Melanocyte of skin (primary cell): ENCODE results near the genes TAMALIN and KRT81.

GRCh38 chr12:51923983-51924518, 16.7 kb downstream of the ACVRL1 start:
- CAGE, long polyA plus RNA, 2 experiments: no peak in any of the 2 experiments

GRCh38 chr12:51924603-51925275, 17.4 kb downstream of the ACVRL1 start:
- CAGE, long polyA plus RNA, 2 experiments: no peak in any of the 2 experiments

GRCh38 chr12:52006842-52007400, at the start of gene TAMALIN:
Gene TAMALIN, plus strand, starts transcription at chr12:52006946.
- CAGE, long polyA plus RNA, 2 experiments: no peak in any of the 2 experiments

DNA sequence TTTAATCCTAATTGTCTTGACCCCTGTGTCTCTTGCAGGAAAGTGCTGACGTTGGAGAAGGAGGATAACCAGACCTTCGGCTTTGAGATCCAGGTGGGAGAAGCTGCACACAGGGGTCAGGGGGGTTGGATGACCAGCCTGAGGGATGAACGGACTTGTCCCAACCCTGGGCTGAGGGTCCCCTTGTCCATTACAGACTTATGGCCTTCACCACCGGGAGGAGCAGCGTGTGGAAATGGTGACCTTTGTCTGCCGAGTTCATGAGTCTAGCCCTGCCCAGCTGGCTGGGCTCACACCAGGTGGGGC, 4.0 kb downstream of the TAMALIN start:
- CAGE, long polyA plus RNA, 2 experiments: no peak in any of the 2 experiments

DNA sequence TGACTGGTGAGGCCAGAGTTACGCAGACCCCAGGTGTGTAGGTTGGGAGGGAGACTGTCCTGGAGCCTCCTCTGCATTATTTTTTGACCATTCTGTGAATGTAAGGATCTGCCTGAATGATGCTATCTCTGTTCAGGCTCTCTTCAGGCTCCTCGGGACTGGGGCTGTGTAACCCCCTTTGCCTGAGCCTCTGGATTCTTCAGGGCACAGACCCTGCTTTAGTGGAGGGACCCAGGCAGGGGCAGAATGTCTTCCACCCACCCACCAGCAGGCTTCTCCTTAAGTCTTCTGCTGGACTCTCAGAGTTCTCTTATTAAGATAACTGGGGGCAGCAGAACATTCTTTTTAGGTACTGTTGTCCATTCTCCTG, 1.9 kb downstream of the NR4A1 start:
- CAGE, long polyA plus RNA, 2 experiments: no peak in any of the 2 experiments

DNA sequence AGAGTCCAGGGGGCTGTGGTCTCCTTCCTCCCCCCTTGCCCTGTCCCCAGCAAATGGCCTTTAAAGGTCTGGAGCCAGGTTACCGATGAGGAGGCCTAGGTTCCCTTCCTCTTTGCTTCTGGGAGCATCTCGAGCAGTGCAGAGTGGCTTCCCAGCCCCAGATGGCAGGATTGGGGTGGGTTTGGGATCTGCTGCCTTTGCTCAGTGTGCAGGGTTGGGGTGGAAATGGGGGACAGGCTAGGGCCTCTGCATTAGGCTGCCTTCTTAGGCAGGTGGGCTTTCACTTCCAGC, 2.2 kb downstream of the NR4A1 start:
- CAGE, long polyA plus RNA, 2 experiments: no peak in any of the 2 experiments

GRCh38 chr12:52054708-52055266, 3.5 kb downstream of the NR4A1 start:
- CAGE, long polyA plus RNA, 2 experiments: no peak in any of the 2 experiments

DNA sequence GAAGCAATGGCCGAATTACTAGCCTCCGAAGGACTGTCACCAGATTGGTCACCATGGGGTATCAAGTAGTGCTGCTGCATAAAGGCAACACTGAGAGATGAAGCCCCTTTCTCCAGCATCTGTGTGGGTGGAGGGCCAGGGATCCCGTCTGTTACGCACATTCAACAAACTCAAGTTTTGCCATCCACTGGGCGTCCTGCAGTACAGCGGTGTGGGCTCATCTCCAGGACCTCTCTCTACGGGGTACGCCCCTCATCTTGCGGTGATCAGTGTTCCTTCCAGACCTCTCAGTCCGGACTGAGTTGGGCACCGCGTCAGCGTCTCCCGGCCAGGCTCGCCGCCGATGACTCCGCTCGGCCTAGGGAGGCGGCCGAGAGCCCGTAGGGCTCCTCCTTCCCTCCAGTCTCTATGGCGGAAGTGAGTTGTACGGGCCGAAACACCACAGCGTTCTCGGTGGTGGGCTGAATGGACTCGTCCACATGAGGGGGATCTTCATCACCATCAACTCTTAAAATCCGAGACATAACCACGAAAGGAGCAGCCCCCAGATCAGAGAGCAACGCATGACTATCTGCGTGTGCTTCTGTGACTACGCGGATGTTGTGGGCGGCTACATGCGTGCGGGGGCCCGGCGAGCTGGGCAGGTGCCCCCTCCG, 378 bp upstream of the ATG101 start:
- CAGE, long polyA plus RNA, 2 experiments: no peak in any of the 2 experiments

- CAGE, long polyA plus RNA, 2 experiments: no peak in any of the 2 experiments
Measured at GRCh38 chr12:52082890-52083394, 3.4 kb downstream of the SMIM41 start.

DNA sequence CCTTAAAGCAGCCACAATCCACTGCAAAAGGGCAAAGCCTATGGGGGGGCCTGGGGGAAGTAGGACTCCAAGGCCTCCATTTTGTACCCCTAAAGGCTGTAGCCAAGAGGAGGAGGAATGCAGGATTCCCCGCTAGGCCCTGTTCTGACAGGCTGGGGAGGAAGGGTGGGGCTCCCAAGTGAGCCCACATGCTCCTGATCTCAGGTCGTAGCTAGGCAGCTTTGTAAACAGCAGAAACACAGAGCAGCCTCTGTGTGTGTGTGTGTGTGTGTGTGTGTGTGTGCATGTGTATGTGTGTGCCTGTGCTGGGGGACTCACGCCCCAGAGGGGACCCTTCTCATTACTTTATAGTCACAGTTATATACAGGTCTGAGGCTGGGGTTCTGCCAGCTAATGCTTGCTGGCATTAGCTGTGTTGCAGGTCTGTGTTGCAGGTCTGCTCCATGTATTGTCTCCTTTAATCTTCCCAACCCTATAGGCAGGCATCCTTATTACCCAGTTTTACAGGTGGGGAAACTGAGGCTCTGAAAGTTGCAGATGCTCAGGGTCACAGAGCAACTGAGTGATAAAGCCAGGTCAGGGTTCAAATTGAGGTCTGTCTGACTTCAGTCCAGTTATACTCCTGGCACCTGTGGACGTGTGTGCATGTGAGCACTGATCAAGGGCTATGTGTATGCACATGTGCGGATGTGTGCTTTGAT, 36.2 kb downstream of the KRT80 start:
- CAGE, long polyA plus RNA, 2 experiments: no peak in any of the 2 experiments

DNA sequence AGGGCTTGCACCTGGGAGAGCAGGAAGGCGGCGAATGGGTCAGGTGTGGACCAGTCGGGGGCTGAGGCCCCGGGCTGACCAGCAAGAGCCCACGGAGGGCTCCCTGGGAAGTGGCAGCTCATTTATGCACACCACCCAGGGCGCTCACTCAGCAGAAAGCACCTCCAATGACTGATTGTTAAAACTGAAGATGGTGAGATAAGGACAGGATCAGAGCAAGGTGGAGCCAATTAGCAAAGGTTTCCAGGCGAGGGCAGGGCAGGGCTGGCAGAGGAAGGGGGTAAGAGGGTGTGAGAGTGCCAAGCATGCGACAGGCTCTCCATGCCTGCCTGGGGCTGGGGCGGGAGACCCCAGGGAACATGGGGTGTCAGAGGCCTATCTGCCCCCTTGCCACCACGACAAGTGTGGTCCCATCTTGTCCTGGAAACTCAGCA, 6.2 kb downstream of the KRT80 start:
- CAGE, long polyA plus RNA, 2 experiments: no peak in any of the 2 experiments

- CAGE, long polyA plus RNA, 2 experiments: no peak in any of the 2 experiments
Measured at GRCh38 chr12:52200838-52201286, 9.0 kb upstream of the KRT80 start.

DNA sequence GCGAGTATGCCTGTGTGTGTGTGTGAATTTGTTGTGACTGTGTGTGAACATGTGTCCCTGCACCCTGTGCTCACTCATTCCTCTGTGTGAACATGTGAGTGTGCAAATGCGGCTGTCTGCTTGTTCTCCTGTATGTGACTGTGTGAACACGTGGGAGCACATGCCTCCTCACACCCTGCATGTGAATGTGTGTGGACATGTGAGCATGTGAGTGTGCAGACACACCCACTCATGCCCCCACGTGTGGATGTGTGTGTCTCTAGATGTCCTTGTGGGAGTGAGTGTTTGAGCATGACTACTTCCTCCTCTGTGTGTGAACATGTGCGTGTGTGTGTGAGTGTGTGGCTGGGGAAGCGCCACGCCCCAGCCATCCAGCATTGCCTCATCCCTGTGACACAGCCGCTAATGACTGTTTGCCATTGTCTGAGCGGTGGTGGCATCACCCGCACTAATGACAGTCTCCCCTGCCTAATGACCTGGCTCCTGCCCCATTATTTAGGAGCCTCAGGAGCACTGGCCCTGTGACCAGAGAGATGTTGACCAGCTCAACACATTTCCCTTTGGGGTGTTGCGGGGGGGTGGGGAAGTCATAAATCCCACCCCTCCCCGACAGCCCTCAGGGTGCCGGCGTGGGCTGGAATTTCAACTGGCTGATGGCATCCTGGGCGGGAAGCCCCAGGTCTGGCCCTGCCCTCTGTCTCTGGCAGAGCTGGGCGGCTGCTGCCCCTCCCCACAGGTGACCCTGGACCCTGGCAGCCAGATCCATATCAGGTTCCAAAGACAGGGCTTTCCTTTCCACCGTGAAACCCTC, 11.4 kb upstream of the KRT80 start:
- CAGE, long polyA plus RNA, 2 experiments: no peak in any of the 2 experiments

GRCh38 chr12:52217084-52217691, 15.9 kb upstream of the KRT7 start:
- CAGE, long polyA plus RNA, 2 experiments: no peak in any of the 2 experiments

GRCh38 chr12:52291247-52291749, at the start of gene KRT81:
Gene KRT81, minus strand, starts transcription at chr12:52291534.
- CAGE, long polyA plus RNA, 2 experiments: no peak in any of the 2 experiments

DNA sequence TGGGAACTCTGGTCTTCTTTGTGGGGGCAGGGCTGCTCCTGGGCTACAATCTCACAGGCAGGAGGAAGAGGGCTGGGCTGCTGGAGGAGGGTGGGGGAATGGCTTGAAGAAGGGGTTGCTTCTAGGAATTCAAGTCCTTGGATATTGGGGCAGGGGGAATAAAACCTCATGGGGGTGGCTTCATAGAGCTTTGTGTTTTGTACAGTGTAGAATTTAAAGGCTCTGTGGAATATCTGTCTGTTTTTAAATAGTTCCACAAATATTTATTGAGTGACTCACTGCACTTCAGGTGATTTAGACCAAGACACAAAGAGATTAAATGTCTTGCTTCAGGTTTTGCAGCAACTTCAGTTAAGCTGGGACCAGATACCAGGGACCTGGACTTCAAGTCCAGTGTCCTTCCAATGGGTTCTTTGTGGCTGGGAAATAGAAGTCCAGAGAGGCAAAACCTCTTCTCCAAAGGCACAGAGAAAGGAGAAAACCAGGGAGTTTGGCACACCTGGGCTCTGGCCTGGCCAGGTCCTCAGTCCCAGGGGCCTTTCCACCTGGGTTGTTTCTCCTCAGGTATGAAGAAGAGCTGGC, 21.6 kb downstream of the KRT85 start:
- CAGE, long polyA plus RNA, 2 experiments: no peak in any of the 2 experiments

DNA sequence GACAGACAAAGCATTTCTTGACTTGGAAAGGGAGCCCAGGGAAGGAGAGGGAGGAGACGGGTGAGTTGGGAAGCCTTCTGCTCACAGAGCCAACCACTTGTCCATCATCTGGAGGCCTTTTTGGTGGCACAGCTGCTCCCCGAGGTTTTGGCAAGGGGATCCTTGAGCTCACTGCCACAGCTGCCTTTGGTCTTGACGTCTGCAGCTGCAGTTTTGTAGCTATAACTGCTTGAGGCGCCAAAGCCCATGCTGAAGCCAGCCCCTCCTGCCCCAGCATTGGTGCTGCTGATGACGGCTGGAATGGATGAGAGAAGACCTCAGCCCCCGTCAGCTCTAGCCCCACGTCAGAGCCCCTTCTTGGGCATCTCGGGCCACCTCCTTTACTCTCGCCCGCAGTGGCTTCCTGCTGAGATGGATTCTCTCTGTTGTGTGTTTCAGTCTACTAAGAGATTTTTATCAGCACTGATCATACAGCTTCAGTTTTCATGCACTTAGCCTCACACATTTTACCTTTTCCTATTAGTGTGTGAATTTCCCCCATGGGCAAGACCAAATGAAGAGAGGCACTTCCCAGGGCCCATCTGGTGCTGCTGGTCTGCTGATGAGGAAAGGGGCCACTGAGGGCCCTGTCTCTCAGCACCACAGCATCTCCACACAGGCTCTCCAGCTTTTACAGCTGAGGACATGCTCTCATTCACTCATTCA, 12.4 kb upstream of the KRT74 start:
- CAGE, long polyA plus RNA, 2 experiments: no peak in any of the 2 experiments

DNA sequence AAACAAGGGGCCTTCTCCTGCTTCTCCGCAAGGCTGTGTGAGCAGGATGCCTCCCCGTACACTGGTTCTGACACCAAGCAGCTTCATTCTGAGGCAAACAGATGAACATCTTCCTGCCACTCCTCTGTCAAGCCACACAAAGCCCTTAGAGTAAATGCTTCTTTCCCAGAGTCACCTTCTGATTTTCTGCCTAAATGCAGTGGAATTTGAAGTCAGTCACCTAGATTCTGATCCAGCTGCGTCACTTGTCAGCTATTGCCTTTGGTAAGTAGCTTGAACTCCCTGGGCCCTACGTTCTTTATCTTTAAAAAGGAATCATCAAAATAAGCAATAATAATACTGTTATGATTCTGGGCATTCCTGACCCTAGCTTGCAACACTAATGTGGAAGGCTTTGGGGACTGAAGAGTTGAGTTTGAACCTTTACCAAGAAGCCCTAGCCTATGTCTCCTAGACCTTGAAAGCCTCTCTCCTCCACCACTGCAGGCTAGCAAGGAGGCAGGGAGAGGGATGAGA, 5.7 kb downstream of the KRT73 start:
- CAGE, long polyA plus RNA, 2 experiments: no peak in any of the 2 experiments

- CAGE, long polyA plus RNA, 2 experiments: no peak in any of the 2 experiments
Measured at GRCh38 chr12:52650243-52650970, 1.6 kb downstream of the KRT2 start.

DNA sequence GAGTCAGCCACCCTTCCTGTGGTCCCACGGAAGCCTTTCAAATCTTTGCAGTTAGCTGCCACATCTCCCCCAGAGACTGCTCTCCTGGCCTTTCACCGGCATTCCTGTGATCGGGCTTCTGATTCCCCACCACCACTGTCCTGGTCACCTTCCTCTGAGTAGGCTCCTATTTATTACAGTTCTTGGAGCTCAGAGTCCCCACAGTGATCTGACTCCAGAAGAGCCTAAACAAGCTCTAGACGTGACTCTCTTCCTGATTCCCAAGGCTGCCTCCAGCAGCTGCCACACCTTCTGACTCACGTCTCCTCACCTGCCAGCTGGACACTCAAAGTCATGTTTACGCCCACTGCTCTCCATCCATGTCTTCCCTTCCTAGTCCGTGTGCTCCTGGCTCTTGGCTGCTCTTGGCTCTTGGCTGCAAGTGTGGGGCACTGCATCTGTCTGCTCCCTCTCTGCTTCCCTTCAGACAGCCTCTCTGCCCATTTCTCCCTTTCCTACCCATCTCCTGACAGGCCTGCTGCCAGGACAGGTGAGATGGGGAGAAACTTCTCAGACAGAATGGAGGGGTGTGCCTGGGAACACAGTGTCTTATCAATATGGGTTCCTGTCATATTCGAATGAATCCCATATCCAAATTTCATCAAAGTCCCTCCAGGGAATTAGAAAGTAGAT, 7.7 kb upstream of the KRT1 start:
- CAGE, long polyA plus RNA, 2 experiments: no peak in any of the 2 experiments